GM19239 (cell line): Measurements from ENCODE around the genes KRTAP12-1 and SUMO3.

DNA sequence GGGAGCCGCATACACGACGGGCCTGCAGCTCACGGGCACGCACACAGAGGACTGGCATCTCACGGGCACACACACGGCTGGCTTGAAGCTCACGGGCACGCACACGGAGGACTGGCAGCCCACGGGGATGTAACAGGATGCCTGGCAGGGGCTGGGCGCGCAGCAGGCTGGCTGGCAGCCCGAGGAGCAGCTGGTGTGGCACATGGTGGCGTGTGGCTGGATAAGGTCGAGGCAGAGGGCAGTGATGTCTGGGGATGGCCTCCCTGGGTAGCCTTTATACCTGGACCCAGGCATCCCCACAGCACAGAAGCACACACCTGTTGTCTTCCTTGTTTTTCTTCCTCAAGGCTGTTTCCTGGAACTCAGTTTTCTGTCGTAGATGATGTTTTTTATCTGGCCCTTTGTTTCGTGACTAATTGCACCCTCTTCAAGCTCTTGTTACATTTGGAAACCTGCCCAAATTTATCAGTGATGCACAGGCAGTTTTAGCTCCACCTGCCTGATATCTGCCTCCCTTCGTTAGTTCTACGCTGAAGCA, at the start of gene KRTAP12-1:
TSS of gene KRTAP12-1 (minus strand) at position 244 of the 538 bp plus-strand sequence.
- RRBS: no CpG with 5 or more reads among the region's 20 CpGs

GRCh38 chr21:44773544-44774292, 27.9 kb downstream of the UBE2G2 start:
- RRBS: no CpG with 5 or more reads among the region's 16 CpGs

DNA sequence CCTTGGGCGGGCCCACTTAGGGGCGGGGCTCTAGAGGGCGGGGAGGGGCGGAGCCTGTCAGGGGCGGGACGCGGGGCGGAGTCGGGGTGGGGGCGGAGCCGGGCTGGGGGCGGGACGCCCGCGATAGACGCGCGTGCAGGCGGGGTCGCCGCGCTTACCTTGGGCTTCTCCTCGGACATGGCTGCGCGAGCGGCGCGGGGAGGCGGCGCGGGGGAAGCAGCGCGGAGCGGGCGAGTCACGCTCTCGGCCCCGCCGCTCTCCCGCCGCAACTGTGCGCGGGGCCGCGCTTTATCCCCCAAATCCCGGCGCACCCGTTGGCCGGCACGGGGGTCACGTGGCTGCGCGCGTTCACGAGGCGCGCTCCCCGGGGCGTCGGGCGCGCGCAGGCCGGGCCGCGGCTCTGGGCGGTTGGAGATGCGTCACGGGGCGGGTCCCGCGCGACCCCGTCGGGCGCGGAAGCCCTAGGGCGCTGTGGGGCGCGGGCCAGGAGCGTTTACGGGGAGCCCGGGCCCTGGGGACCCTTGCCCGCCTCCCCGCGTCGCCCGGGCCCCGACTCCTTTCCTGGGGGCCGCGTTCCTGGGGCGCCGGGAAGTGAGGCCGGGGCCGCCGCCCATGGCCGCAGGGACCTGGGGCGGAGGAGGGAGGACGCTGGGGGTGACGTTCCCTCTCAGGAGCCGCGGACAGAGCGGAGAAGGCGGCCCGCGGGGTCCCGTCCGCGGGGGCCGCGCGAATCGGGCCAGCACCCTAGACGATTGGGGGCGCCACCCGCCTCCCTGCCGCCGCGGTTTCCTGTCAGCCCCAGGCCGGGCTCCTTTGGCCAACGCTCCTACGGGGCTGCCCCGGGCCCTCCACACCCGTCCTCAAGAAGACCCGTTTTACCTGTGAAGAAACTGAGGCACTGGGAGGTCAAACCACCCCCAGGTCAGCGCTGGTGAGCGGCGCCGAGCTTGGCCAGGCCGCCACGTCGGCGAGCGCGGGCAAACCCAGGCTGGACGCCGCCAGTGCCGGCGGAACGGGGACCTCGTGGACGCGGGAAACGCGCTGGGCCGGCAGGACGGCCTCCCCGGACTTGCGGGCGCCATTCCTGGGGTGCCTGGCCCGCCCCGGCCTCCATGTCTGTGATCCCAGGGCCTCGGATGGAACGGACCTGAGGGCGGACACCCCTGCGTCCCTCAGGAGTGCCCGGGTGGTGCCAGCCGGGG, at the start of gene SUMO3:
TSS of gene SUMO3 (minus strand) at position 273 of the 1,202 bp plus-strand sequence.
- RRBS: 24% methylated on average over 49 of the region's 158 CpGs

- RRBS: no CpG with 5 or more reads among the region's 19 CpGs
Measured at GRCh38 chr21:44849373-44850088, 24.0 kb downstream of the PTTG1IP start.

DNA sequence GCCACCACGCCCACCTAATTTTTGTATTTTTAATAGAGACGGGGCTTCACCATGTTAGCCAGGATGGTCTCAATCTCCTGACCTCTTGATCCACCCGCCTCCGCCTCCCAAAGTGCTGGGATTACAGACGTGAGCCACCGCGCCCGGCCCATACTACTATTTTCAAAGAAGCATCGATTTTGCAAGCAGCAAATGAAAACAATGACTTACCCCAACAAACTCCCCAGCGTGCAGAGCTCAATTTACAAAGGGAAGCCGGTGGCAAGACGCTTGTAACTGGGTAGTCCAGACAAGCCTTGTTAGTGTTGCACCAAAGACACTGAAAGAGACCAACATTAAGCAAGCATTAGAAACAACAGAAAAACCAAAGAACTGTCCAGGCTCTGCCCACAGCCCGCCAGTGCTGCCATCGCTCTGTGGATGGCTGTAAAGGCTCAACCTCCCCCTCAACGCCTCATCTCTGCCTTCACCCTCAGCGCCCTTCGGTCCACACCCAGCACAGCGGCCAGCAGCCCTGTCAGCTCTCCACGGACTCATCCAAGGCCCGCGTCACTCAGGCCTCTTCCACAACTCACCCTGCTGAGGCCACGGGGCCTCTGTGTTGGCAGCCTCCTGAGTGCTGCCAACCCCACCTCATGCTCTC, 12.4 kb downstream of the PTTG1IP start:
- RRBS: no CpG with 5 or more reads among the region's 22 CpGs

DNA sequence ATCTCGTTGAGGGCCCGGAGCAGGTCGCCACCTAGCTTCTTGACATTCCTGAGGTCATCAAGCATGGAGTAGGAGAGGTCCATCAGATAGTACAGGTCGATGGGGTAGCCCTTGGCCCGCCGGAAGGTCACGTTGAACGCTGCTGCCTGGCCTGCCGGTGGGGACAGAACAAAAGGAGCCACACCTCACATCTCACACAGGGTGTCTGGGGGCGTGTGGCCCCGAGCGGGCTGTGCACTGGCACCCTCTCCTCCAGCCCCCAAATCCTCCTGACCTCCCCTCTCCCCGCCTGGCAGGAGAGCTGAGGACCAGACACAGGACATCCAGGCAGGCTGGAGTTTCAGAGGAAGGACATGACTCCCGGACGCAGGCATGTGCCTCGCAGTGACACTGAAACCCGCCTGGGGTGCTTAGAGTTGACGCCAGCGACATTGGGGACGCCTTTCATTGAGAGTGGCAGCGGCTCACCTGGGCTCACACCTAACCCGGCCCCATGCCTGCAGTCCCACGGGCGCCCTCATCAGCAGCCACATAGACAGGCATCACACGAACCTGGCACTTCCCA, 17.2 kb downstream of the ITGB2 start:
- RRBS: 92% methylated on average over 7 of the region's 25 CpGs

- RRBS: no CpG with 5 or more reads among the region's 6 CpGs
Measured at GRCh38 chr21:44907212-44907586, 13.5 kb downstream of the ITGB2 start.

GRCh38 chr21:44931912-44932213, 8.0 kb upstream of the SLX9 start:
- RRBS: under 1% methylated on average over 13 of the region's 29 CpGs

GRCh38 chr21:44952484-44953106, 12.8 kb downstream of the SLX9 start:
- RRBS: 77% methylated on average over 2 of the region's 14 CpGs

DNA sequence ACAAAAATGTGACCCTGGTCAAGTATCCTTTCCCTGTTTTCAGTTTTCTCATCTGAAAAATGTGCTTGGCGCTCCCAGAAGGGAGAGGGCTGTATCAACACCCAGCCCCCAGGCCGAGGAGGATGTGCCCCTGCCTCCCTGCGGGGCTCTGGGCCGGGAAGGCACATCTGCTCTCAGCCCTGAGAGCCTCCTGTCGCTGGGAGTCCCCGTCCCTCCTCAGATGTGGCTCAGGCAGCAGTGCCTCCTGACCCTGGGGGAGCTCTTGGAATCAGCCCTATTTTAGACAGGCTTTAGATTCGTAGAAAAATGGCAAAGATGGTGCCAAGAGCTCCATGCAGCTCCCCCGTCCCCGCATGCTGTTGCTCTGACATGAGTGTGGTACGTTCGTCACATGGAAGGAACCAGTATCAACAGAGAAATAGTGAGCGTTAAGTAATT, 29.5 kb downstream of the SLX9 start:
- RRBS: no CpG with 5 or more reads among the region's 12 CpGs

DNA sequence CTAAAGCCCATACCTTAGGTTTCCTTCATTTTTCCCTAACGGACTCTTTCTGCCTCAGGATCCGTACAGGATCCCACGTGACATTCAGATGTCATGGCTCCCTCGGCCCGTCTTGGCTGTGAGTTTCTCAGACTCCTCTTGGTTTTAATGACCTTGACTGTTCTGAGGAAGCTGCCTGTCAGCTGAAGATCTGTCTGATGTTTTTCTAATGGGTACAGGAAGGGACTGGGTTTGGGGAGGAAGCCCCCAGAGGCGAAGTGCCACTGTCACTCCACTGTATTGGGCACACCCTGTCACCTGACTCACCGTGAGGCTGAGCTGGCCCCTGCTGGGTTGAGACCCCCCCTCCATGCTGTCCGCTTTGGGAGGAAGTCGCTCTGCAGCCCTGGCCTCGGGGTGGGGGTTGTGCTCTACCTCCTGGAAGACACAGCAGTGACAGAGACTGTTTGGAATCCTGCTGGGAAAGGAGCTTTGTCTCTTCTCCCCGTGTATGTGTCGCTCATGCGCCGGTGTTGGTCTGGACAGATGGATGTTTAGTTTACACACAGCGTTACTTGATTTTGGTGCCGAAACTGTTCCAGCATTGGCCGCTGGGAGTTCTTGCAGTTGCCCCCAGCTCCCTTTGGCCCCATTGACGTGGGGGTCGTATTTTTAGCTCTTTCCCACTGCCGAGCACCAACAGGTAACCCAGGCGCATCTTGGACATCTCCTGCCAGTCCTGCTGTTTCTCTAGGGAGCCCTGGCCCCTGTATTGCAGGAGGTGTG, 30.1 kb downstream of the SLX9 start:
- RRBS: no CpG with 5 or more reads among the region's 21 CpGs

GRCh38 chr21:45003381-45003920, 63.6 kb downstream of the SLX9 start:
- RRBS: no CpG with 5 or more reads among the region's 9 CpGs

DNA sequence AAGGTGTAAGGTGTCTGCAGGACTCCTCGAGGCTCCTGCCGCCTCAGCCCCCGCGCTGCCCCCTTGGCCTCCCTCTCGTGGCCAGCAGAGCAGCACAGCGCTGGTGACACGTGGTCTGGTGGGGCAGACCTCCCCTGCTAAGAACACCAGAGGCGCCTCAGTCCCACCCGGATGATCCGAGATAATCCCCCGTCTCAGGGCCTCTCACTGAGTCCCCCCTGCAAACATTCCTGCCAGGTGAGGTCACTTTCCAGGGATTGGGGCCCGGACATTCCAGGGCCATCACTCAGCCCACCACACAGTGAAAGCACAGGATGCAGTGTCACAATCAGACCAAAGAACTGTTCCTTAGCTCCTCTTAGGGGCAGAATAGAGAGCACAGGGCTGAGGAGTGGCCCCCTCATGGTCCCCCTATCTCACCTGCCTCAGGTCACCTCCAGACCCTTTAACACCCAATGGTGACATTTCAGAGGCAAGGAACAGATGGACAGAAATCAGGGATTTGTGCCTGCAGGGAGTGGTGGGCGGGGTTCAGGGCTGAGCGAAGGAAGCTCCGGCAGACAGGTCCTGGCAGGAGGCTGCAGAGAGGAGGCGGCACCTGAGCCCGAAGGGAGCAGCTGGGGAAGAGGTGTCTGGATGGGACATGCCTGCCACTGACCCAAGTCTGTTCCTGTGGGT, 62.0 kb upstream of the ADARB1 start:
- RRBS: 51% methylated on average over 4 of the region's 17 CpGs

DNA sequence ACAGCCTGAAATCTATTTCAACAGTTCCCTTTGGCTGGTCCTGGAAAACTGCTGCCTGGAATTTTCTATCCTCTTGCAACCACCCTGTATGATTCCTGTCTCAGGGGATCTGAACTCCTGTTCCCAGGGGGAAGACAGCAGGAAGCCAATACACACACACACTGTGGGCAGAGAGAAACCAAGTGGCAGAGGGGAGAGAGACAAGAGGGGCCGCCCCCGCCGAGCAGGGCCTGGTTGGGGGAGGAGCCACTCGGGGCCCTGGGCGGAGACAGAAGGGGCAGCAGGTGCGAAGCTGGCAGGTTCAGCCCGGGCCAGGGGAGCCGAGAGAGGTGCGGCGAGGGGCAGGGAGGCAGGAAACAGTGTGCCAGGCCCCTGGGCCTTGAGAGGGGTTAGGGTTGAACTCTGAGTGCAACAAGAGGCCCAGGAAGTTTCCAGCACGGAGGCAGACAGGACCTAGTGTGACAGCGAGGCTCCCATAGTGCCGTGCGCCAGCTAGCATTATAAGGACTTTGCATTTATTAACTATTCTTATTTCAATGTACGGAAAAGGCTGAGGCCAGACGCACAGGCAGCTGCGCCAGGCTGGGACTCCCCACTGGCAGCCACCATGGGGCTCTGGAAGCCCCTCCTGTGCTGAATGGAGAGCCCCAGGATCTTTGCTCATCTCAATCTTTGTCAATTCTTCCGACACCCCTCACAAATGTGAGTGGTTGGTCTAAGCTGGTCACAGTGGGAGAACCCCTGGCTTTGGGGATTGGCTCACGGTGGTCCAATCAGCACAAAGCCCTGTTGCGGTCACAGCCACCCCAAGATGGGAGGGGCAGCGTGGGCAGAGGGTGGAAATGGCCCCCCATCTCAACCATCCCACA, 59.8 kb upstream of the ADARB1 start:
- RRBS: no CpG with 5 or more reads among the region's 21 CpGs

DNA sequence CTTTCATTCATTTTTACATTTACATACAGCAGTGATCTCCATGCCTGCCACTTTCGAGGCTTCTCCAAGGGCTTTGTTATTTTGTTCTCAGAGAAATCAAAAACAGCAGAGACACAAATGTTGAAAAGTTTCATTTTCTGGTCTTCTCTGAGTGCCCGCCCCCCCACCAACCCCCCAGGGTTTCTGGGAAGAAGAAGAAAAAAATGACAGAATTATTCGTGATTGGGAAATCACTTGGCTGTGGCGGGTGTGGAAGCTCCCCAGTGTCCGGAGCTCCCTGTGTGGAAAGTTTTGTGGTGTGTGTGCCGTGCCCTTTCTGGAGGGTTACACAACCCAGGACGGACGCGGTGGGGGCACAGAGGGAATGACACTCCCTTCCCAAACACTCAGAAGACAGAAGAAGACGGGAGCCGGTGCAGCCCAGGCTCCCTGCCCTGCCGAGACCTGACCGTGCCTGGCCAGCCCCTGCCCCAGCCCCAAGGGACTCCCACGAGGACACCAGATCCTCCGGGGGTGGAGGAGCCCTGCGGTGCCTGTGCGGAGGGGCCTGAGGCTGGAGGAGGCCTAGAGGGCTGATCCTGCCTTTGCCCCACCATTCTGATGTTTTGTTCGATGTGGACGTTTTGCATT, 33.1 kb upstream of the ADARB1 start:
- RRBS: 57% methylated on average over 4 of the region's 19 CpGs

DNA sequence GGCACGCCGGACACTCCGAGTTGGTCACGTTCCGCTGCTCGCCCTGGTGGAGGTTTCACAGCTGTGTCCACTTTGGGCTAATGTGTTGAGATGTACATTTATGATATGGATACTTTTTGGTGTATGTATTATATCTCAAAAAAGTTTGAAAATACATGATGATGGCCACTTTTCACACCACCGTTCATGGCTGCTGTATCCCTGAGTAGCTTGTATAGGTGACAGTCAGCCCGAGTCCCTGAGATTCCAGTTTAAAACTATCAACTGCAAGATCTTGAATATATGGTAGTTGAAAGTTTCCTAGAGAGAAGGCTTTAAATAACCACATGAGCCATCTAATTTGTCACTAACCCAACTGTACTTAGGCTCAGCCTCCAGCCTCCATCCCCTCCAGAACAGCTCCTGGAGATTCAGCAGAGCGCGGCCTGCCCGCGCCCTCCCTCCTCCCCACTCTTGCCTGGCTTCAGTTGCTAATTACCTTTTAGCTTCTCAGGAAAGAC, 6.6 kb upstream of the ADARB1 start:
- RRBS: no CpG with 5 or more reads among the region's 12 CpGs

DNA sequence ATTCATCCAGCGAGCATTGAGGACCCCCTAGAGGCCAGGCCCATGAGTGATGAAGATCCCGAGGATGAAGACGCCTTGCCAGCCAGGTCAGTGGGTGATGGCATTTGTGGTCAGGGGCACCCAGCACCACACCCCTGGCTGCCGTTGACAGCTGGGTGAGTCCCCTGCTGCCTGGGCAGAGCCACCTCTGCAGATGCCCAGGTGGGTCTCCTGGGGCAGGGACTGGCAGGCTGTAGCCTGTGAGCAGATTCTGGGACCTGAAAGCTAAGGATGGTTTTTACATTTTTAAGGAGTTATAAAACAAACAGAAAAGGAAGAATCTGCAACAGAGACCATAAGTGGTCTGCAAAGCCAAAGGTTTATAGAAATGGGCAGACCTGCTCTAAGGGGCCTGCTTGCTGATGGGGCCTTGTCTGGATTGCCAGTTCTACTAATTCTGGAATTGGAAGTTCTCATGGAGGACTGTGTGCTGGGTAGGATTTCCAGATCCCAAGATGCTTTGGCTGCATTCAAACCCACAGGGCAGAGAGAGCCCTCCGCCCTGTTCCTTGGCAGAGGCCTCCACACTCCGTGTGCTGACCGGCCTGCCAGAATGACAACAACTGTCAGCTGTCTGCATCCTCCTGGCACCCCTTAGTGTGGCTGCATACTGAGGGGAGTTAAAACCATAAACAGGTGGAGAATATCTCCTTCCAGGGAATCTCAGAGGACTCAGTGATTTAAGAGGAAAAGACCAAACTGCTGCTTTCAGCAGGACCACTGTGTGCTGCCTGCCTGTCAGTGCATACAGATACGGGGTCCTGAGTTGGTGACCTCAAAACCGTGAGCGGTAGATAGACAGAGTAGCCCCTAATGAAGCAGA, 60.6 kb downstream of the ADARB1 start:
- RRBS: no CpG with 5 or more reads among the region's 10 CpGs

DNA sequence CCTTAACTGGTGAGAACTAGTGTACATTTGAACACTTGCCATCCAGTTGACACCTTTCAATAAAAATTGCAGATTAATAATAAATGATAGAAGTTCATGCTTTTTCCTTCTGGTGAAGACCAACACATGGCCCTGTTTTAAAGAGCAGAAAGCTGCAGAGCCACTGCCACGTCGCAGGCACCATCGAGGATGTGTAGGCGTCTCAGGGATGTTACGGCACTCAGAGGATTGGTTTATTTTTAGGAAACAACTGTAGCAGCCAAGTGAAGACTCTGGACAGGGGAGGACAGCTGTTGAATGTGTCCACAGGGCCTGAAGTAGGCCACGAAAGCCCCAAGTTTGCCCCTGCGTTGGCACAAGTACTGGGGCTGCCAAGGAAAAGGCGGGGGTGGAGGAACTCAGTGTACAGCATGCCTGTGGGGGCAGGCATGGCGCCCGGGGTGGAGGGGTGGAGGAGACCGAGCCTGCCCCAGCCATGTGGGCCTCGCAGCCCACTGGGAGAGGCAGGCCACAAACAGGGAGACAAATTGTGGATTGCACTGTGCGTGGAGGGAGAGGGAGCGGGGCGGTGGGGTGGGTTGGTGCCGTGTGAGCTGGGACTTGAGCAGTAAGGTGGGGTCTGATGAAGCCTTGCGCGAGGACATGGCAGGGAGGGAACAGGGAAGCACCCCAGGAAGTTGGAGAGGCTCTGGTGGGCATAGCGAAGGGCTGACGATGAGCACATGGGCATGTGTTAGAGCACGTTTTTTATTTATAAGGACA, 89.8 kb downstream of the ADARB1 start:
- RRBS: no CpG with 5 or more reads among the region's 21 CpGs

DNA sequence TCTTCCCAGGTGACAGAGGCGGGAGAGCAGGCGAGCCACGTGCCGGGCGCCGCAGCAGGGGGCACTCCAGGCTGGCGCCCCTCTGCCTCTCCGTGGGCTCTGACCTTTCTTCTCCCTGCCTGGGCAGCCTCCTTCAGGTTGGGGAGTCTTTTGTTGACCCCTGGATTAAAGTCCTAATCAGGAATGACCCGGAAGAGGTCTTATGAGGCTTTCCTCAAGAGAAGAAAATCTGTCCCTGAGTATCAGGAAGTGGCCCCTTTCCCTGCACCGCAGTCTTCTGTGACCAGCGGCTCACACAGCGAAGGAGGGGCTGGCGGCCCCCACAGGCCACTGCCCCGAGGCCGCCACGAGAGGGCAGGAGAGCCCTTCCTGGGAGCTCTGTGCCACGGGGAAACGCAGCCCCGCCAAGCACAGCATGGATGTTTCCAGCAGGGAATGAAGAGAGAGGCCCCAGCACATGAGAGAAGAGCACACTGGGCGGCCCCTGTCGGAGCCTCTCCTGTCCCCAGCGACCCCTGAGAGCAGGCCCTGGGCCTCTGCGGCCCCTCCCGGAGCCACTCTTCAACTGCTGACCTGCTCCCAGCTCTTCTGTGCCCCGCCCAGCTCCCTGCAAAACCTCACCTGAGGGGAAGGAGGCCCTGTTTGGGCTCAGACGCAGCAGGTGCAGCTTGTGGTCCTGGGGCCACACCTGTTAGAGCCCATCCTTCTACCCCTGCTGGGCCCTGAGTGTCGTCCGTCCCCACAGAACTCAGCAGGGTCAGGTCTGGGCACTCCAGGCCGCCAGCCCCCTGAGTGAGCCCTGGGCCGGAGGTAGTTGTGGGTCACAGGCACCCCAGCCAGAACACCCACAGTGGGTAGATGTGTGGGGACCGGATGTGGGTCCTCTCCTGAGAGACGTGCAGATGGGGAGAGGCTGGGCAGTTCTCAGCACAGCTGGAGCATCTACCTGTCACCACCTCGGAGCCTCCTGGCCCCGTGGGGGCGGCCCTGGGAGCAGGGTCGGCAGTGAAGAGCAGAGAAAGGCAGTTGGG, 4.9 kb upstream of the POFUT2 start:
- RRBS: 56% methylated on average over 6 of the region's 36 CpGs

DNA sequence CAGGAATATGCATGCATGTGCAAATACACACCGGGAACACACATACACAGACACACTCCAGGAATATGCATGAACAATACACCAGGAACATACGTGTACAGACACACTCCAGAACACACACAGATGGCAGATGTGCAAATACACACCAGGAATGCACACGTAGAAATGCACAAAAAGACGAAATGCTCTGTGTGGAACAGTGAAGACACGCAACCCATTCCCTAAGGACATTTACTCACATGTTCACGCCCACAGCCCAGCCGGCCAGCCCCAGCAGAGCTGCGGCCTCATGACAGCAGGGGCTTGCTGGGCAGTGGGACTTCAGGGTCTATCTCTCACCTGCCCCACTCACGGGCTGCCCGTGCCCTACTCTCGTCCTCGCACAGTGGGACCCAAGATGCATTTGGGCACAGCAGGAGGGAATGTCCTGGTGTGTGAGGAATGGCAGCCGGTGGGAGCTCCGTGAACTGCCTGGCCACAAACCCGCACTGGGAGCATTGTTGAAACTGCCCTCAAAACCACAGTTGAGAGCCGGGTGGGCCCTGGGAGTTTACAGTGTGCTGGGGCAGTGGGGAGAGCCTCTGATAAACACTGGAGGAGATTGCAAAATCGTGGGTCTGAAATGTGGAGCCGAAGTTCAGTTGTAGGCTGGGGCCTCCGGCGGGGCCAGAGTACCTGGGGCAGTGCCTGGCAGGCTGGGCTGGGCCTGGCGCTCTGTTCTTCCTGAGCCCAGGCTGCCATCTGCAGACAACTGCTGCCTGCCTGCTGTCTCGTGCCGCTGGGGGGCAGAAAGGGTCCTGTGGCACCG, 20.6 kb upstream of the POFUT2 start:
- RRBS: 40% methylated on average over 3 of the region's 24 CpGs